ENCODE data around the gene ZFYVE9.

- PRO-cap = no peak
Observed at GRCh38 chr1:50981720-50982098, 11.7 kb downstream of the CDKN2C start.

DNA sequence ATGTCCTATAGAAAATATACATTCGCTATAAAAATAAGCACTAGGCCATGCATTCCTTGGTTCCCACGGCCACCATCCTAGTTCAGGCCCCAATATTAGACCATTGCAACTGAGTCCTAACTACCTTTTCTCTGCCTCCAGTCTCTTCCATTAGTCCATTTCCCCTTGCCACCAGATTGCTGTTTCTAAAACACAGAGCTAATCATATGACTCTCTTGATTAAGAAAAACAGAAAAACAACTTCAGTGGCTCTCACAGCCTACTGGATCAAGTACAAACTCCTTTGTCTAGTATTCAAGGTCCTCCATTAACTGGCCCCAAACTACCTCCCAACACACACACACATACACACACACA, 20.4 kb upstream of the RNF11 start:
- PRO-cap = no peak

- PRO-cap = no peak
Observed at GRCh38 chr1:51298392-51298922, 31.9 kb downstream of the TTC39A start.

DNA sequence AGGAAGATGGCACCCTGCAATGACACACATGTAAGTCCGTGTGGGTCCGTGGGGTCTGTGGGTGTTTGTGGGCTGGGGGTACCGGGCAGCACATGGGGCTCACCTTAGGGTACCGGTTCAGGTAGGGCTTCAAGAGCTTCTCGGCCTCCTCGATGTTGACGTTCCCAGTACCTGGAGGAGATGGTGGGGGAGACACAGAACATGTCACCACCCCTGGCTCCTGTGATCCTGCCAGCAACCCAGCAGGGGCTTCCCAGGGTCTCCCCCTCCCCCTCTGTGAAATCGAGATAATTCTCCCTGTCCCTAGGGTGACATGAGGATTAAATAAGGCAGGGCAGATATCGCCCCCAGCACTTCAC, 28.0 kb downstream of the TTC39A start:
- PRO-cap = no peak

DNA sequence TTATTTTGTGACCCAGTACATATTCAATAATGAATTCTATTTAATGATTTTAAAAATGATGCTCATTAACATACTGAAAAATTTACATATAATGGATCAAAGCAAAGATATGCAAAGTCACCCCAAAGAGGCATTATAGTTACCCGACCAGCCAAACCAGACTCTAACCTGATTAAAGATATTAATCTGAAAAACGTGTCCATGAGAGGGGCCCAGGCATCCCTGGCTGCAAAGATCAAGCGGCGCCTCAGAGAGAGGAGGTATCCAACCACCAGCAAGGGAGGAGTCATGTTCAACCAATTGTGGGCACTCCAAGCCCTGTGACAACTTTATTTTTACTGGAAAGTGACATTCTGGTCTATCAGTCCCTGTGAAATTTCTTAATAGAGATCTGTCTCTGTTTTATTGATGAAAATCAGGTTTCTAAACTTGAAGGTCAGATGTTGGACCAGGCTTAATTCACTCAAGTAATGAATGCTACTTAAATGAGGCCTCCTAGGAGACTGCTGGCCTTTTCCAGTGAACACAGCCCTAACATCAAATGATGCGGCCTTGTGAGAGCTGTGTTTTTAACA, 19.1 kb upstream of the TTC39A start:
- PRO-cap = no peak

- PRO-cap = no peak
Observed at GRCh38 chr1:51516945-51517796, 1.9 kb downstream of the EPS15 start.

- PRO-cap = no peak
Observed at GRCh38 chr1:51548804-51549452, 29.9 kb upstream of the EPS15 start.

GRCh38 chr1:51636920-51637520, 20.1 kb downstream of the OSBPL9 start:
- PRO-cap = bidirectional peak, plus-strand start at chr1:51637396, minus-strand start at chr1:51637177

DNA sequence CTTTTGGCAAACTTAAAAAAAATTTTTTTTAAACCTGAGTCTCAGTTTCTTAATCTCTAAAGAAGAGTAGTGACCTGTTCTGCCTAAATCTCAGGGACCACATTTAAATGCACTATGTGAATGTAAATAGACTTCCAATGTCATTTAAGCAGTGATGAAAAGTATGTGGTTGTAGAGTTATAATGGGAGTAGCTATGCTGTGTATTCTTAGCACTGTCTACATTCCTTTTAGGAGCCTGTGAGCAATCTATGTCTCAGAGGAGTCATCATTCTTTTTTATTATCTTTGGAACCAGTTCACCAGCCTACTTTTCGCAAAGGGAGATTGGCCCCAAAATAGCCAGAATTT, 44.1 kb downstream of the OSBPL9 start:
- PRO-cap = no peak

DNA sequence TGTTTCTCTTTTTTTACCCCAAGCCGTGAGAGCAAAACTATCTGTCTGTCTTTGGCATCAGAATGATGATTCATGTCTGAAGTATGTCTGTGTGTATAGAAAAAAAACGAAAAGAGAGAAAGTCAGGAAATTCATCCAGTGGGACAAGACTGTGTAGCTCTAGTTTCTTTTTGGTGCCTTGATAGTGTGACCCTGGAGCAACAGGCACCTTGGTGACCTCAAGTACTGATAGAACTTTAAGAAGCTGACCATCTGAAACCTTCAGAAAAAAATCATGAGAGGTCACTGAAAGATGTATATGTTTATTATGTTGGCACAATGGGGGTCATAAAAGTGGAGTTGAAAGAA, 44.4 kb downstream of the OSBPL9 start:
- PRO-cap = unidirectional peak, plus-strand start at position 128 of the sequence

GRCh38 chr1:51661669-51662380, 44.9 kb downstream of the OSBPL9 start:
- PRO-cap = no peak

GRCh38 chr1:51840125-51840676, 38.3 kb downstream of the NRDC start:
- PRO-cap = no peak

GRCh38 chr1:52141442-52142326, at the start of gene ZFYVE9:
ZFYVE9 (plus strand) TSS chr1:52142089.
- PRO-cap = bidirectional peak, plus-strand start at chr1:52142099, minus-strand start at chr1:52141978

GRCh38 chr1:52237472-52238098, 95.7 kb downstream of the ZFYVE9 start:
- PRO-cap = no peak

DNA sequence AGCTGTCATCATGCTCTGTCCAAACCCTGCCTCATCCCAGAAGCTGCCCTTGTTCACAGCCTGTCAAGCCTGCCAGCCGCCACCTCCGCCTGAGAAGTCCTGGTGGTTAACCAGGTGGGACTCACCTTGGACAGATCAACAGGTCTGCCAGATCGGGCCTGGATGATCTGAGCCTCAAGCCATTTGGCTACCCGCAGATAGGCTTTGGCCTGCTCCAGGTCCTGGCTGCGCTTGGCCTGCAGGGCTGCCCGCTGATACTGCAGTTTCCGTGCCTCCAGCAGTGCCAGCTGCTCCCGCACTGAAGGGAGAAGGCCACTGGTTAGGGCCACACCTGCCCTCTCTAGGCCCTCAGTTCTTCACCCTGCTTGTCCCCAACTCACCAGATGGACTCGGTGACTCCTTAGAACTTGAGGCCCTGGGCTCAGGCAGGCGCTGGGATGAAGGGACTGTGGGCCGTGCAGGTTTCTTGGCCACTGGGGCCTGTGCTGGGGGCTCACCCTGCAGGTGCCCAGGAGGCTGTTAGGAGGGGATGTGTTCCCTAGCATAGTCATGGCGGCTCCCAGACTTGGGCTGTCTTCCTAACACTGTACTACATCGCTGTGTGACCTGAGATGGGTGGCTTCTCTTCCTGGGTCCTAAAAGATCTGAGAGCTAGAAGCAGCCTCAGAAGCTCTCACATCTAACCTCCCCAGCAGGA, 8.5 kb downstream of the CC2D1B start:
- PRO-cap = no peak

- PRO-cap = no peak
Observed at GRCh38 chr1:52405484-52405861, 1.1 kb downstream of the PRPF38A start.

GRCh38 chr1:52481325-52482070, 71.4 kb downstream of the TUT4 start:
- PRO-cap = no peak

DNA sequence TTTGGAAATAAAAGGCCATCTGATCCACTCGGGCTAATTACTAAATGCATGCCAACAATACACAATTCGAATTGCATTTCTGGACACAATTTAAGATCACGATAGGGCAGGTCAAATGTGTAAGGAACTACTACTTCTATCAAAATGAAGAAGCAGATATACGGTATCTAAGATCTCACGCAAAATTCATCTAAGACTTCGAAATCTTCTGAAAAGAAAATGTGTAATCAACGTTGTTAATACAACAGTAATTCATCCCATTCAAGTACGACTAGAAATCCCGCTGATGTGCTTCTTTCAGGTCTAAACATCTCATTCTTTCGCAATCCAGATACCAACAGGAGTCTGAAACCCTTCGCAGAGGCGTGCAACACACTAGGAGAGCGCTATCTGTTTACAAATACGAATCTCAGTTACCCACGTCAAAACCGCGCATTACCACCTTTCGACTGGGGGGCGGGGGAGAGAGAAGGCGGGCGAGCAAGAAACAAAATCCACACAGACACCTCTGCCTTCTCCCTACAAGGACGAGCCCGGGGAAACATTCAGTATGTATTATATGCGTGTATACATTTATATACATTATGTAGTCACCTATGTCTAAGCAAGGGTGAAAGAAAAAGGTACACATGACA, 865 bp downstream of the TUT4 start:
- PRO-cap = unidirectional peak, plus-strand start at position 441 of the sequence

DNA sequence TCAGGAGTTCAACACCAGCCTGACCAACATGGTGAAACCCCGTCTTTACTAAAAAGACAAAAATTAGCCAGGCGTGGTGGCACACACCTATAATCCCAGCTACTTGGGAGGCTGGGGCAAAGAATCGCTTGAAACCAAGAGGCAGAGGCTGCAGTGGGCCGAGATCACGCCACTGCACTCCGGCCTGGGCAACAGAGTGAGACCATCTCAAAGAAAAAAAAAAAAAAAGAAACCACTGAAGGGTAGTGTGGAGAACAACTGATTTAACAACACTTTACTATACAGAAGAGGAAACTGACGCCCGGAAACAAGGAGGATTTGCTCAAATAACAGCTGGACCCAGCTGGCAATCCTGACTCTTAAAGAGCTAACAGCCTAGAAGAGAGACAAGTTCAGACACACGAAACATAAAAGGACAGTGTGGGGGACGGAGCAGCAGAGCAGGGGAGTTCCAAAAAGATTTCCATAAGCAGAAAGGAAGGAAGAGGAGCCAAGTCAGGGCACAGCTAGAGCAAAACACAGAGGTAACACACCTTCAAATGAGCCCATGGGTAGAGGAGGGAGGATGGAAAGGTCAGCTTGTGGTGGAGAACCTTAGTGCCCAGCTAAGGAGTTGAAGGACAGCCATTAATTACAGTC, 4.4 kb downstream of the ECHDC2 start:
- PRO-cap = no peak

DNA sequence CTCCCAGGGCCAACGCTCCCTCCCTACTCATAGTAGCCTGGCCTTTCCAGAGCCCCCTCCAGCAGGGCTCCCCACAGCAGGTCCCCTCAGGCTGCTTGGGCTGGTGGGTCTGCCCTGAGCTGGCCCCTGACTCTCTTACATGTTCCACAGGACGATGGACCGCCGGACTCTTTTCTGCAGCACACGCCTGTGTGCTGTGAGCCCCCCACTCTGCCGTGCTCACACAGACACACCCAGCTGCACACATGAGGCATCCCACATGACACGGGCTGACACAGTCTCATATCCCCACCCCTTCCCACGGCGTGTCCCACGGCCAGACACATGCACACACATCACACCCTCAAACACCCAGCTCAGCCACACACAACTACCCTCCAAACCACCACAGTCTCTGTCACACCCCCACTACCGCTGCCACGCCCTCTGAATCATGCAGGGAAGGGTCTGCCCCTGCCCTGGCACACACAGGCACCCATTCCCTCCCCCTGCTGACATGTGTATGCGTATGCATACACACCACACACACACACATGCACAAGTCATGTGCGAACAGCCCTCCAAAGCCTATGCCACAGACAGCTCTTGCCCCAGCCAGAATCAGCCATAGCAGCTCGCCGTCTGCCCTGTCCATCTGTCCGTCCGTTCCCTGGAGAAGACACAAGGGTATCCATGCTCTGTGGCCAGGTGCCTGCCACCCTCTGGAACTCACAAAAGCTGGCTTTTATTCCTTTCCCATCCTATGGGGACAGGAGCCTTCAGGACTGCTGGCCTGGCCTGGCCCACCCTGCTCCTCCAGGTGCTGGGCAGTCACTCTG, 22.6 kb downstream of the PODN start:
- PRO-cap = no peak